ENCODE results near the genes ETDC, CT45A7, LDOC1 and MAGEC3.

- PRO-cap, result no peak
- RAMPAGE, long total RNA, result no peak
These were observed 22.9 kb upstream of the ETDC start for GRCh38 chrX:135286198-135286882.

GRCh38 chrX:135309123-135309618, at the start of gene ETDC:
Gene ETDC, plus strand, starts transcription at chrX:135309480.
- PRO-cap, result no peak
- RAMPAGE, long total RNA, result no peak

GRCh38 chrX:135837003-135837727, at the start of gene CT45A7:
Gene CT45A7, minus strand, starts transcription at chrX:135837280.
- PRO-cap, result no peak
- RAMPAGE, long total RNA, result no peak

GRCh38 chrX:136045469-136046227, 60.4 kb downstream of the SLC9A6 start:
- PRO-cap, result no peak
- RAMPAGE, long total RNA, result no peak

DNA sequence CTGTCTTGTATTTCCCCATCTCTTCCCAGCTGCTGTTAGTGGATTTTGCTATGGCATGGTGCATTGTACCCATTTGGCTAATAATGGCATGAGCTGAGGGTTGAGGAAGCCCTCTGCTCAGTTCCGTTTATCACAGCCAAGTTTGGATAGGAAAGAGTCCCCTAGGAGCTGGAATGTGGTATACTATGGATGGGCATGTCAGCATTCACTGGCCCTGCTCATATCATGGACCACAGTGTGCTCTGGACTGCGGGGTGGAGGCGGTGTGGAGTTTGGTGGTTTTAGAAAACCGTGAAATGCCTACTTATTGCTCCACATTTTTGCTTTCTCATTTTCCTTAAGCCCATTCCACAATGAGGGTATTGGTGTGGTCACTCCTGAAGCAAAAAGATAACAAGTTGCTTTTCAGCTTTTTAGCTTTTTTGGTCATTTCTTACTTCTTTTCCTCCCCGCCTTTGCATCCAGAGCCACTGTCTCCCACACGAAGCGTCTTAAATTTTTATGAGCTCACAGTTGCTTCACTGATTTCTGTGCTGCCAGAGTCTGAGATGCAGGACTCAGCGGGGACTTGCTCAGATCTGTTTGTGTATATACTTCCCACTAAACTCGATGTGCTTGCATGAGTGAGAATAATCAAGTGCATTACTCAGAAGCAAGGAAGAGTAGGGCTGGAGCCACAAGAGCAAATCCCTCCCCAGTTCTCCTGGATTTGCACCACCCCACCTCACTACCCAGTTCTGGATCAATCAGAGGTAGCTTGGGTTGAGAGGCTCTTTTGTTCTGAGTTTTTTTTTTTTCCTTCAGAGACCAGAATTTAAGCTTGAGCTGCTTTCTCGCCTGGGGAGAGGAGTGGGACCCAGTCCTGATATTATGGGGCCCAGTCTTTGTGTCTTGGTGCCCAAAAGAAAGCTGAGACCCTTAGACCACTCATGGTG, 81.8 kb downstream of the SLC9A6 start:
- PRO-cap, result no peak
- RAMPAGE, long total RNA, result no peak

- PRO-cap, result no peak
- RAMPAGE, long total RNA, result no peak
These were observed 26.7 kb upstream of the FHL1 start for GRCh38 chrX:136170081-136170536.

- PRO-cap, result no peak
- RAMPAGE, long total RNA, result no peak
These were observed 15.5 kb downstream of the FHL1 start for GRCh38 chrX:136212258-136212920.

DNA sequence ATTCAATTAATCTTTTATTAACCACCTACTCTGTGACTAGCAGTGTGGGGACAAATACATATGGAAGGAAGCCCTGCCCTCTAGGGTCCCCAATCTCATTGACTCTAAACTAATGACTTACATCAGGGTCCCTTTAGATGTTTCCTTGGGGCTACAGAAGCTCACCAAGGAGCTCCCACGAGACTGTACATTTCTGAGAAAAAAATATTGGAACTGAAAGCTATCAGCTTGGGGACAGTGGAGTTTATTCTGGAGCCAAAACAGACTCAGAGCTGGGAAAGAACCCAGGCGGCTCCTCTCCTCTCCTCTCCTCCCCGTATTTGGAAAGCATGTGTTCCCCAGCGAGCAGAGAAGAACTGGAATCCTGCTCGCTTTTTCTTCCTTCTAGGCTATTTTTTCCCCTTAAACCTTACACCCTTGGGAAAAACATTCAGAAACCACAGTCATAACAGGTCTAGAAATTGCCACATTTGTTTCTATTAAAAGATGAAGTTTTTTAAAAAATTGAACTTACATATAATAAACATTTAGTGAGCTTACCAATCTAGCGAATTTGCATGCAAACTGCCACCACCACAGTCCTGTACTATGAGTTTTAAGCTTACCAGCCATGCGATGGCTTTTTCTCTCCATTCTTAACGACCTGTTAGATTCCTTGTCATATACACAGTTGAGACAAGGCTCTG, 4.4 kb upstream of the MAP7D3 start:
- PRO-cap, result no peak
- RAMPAGE, long total RNA, result no peak

- PRO-cap, result no peak
- RAMPAGE, long total RNA, result no peak
These were observed 18.5 kb downstream of the CD40LG start for GRCh38 chrX:136666038-136667260.

GRCh38 chrX:136674475-136675344, 26.8 kb downstream of the CD40LG start:
- PRO-cap, result no peak
- RAMPAGE, long total RNA, result no peak

DNA sequence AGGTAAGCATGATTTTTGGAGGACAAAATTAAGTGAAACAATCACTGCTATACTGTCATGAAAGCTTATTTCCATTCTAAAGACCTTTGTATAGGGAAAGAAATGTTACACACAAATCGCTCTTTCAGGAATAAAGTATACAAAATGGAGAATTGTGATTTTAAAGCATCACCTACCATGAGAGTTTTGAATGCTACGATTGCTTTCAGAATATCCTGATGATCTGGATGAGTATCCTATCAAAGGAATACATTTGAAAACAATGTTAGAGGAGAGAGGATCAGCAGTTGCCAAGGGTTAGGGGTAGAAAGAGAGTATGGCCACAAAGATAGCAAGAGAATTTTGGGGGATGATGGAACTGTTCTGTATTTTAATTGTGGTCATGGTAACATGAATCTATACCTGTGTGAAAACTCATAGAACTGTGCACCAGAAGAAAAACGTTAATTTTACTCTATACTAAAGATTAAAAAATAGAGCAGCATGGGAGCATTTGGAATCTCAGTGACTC, 39.9 kb downstream of the CD40LG start:
- PRO-cap, result no peak
- RAMPAGE, long total RNA, result no peak

DNA sequence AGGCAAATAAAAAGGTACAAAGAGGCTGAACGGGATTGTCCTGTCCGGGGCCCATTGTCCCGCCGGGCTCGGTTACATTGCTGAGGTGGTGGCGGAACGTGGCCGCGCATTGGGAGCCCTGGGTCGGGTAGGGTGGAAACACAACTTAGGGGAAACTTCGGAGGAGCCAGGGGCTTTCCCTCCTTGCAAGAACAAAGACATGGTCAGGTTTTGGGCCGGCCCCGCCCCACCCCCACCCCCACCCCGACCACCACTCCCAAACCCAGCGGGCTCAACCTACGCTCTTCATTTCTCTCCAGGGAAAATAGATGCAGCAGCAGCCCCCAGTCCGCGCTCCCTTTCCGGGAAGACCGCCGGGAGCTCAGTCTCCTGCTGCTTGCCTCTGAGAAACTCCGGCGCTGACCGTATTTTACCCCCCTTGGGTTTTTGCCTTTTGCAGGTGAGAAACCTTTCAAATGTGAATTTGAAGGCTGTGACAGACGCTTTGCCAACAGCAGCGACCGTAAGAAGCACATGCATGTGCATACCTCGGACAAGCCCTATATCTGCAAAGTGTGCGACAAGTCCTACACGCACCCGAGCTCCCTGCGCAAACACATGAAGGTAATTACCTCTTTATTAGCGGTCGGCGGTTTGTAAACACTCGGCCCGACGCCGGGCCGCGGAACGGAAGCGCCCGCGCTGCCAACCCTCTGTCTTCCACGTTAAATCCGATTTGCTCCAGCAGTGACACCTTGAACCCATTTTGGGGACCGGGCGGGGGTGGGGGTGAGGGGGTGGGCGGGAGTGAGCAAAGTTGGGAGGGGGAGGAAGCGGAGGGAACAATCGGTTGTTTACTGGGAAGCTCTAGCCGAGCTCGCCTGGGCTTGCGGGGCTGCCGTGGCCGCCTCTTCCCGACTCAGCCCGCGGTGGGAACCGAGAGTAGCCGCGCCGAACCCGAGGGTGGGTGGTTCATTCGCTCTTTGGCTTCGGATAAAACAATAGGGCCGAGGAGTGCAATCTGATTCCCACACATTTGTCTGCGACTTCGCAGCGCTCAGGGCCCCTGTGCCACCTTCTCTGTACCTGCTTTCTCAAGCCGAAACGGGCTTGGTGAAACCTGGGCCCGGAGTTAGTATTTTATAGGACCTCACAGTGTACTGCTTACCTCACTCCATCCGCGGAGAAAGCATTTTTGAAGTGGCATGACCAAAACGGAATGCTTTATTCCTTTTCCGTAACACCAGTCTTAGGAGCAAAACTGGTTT, 3.0 kb downstream of the ZIC3 start:
- PRO-cap, result no peak
- RAMPAGE, long total RNA, result no peak

GRCh38 chrX:138778125-138778354, 66.5 kb upstream of the FGF13 start:
- PRO-cap, result no peak
- RAMPAGE, long total RNA, result no peak

DNA sequence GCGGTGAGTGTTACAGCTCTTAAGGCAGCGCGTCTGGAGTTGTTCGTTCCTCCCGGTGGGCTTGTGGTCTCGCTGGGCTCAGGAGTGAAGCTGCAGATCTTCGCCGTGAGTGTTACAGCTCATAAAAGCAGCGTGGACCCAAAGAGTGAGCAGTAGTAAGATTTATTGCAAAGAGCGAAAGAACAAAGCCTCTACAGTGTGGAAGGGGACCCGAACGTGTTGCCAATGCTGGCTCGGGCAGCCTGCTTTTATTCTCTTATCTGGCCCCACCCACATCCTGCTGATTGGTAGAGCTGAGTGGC, 291.7 kb upstream of the FGF13 start:
- PRO-cap, result no peak
- RAMPAGE, long total RNA, result no peak

GRCh38 chrX:139341893-139342269, 188.7 kb upstream of the F9 start:
- PRO-cap, result no peak
- RAMPAGE, long total RNA, result no peak

GRCh38 chrX:139847772-139848631, 84.9 kb downstream of the ATP11C start:
- PRO-cap, result no peak
- RAMPAGE, long total RNA, result no peak

DNA sequence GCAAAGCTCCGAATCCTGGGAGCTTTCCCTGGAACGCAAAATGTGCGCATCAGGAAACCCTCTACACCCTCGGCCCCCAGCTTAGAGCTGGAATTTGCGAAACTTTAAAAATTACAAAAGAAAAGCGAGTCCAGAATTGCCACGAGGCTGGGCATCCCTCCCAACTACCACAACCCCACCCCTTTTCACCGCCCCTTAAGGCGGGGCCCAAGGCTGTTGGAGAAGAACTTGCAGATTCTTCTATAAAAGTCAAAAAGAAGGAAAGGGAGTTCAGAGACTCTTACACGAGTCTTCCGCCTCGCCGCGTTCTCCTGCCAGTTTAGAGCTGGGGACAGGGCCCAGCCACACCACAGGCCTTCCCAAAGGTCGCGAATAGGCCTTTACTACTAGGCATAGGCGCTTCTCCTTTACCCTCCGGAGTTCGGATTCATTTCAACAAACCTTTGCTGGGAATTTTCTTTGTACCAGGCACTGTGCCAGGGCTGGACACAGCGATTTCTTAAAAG, 560 bp upstream of the ATP11C start:
- PRO-cap, result no peak
- RAMPAGE, long total RNA, result no peak

GRCh38 chrX:141117928-141118200, 59.1 kb downstream of the LDOC1 start:
- PRO-cap, result no peak
- RAMPAGE, long total RNA, result no peak

- PRO-cap, result no peak
- RAMPAGE, long total RNA, result start-site peak on the minus strand at chrX:141177085-141177119, 82 and 53 reads in 2 replicates
These were observed at the start of gene LDOC1 for GRCh38 chrX:141176580-141177654. Gene LDOC1, minus strand, starts transcription at chrX:141177129.

DNA sequence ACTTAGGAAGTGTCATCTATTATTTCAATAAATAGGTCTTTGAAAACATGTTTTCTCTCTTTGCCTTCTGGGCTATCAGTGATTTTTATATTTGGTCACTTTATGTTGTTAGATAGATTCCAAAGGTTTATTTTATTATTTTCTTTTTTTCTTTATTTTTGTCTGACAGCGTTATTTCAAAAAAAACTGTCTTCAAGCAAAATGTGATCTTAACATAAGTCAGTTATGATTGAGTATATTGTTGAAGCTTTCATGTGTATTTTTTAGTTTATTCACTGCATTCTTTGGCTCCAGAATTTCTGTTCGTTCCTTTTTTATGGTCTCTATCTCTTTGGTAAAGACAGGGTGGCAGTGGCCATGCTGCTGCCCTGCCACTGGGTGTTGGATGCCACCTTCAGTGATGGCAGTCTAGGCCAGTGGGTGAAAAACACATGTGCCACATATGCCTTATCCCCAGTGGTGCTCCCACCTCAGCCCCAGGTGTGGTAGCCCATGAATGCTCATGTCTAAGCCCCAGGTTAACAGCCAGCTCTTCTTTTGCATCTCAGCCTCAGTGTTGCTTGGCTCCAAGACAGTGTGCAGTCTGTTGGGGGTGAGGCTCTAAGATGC, at the start of gene MAGEC3:
Gene MAGEC3, plus strand, starts transcription at position 358 of the 609 bp plus-strand sequence.
- PRO-cap, result no peak
- RAMPAGE, long total RNA, result no peak